AG09319 (cell line): Measurements from ENCODE around the gene CCNO.

- RRBS = no CpG with 5 or more reads among the region's 1 CpG
Observed at GRCh38 chr5:52897181-52897613, 92.0 kb upstream of the ITGA2 start.

DNA sequence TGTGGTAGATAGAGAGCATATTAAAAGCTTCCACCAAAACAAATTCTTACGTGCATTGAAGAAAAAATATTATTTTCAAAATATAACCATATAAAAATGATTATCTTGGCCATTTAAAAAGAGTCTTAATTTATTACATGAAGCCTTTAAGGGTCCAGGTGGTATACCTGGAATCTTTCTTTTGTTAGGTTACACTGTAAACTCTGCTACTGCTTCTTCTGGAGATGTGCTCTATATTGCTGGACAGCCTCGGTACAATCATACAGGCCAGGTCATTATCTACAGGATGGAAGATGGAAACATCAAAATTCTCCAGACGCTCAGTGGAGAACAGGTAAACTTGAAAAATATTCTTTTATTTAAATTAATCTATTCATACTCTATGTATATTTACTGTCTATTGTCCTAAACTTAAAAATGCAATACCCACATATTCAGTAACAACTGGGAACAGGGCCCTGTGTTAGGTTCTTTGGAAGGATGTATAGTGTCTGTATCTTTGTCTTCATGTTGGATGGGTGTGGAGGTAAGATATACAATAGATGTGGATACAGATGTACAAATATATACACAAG is 83.5 kb upstream of the ITGA2 start:
- RRBS = no CpG with 5 or more reads among the region's 3 CpGs

DNA sequence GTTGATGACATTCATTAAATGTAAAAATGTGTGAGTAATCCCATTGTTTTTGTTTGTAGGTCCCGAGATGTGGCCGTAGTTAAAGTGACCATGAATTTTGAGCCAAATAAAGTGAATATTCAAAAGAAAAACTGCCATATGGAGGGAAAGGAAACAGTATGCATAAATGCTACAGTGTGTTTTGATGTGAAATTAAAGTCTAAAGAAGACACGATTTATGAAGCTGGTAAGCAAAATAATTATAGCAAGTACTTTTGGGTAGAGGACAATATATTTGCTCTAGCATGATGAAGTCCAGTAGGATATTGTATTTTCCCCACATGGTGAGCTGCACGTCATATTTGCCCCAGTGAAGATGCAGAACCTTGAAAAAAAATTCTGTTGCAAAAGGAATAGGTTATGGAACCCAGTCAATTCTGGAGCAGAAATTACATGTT is 70.5 kb upstream of the ITGA2 start:
- RRBS = no CpG with 5 or more reads among the region's 4 CpGs

- RRBS = no CpG with 5 or more reads among the region's 13 CpGs
Observed at GRCh38 chr5:53482243-53482776, 1.9 kb downstream of the FST start.

GRCh38 chr5:54016288-54016992 is 293.9 kb downstream of the ARL15 start:
- RRBS = no CpG with 5 or more reads among the region's 6 CpGs

GRCh38 chr5:54303728-54304182 is 6.6 kb downstream of the ARL15 start:
- RRBS = no CpG with 5 or more reads among the region's 2 CpGs

DNA sequence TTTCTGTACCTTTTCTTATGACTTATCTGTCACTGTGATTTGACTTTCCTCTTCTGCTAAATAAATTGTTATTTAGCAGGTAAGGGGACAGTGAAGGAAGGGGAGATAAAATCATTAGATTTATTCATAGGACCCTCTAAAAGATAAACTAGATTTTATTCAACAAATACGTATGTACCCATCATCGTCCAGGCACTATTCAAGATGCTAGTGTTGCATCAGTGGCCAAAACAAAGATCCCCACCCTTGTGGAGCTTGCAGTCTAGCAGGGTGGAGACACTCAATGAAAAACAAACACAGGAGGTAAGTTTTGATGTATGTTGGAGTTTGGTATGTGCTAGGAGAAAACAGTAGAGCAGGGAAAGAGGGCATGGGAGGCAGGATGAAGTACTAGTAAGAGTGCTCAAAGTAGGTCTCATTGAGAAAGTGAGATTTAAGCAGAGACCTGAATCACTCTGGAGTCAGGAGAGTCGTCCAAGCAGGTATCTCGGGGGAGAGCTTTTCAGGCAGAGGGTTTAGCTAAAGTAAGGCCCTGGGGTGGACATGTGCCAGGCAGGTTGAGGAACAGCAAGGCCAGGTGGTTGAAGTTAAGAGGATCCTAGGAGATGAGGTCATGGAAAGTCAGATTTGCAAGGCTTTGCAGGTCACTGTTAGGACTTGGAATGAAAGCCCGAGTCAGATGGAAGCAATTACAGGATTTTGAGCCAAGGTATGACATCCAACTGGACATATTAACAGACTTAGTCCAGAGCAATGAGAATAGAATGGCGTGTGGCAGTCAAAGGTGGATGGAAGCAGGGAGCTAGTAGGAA is 9.1 kb downstream of the SNX18 start:
- RRBS = no CpG with 5 or more reads among the region's 6 CpGs

GRCh38 chr5:55233465-55234152 is at the start of gene CCNO:
Gene CCNO (minus strand): TSS chr5:55233608.
- RRBS = 2% methylated on average over 35 of the region's 70 CpGs

DNA sequence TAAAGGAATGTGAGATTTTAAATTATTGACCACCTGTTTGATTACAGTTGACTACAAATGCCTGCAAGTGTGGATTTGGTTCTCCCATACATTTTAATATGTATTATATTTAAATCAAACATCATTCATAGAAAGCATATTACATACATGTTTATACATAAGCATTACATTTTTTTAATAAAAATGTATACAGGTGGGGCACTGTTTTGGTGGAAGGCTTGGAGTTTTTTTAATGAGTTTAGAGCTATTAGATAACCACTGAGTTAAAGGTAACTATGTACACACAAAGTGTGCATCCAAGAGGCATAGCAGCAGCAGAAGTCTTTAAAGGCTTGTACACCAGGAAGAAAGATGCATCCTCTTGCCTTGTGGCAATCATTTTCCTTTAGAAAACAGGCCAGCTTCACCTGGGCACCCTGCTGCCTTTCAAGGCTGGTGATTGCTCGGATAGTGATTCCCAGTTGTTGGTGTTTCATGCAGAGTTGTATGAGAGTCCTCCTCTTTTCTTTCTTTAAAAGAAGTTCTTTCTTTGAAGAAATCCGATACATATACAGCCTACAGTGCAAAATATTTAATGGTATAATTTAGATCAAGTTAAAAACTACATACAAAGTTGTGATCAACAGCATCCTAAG is 109.9 kb downstream of the PLPP1 start:
- RRBS = no CpG with 5 or more reads among the region's 2 CpGs

- RRBS = no CpG with 5 or more reads among the region's 7 CpGs
Observed at GRCh38 chr5:55425597-55426304, 109.0 kb downstream of the PLPP1 start.

DNA sequence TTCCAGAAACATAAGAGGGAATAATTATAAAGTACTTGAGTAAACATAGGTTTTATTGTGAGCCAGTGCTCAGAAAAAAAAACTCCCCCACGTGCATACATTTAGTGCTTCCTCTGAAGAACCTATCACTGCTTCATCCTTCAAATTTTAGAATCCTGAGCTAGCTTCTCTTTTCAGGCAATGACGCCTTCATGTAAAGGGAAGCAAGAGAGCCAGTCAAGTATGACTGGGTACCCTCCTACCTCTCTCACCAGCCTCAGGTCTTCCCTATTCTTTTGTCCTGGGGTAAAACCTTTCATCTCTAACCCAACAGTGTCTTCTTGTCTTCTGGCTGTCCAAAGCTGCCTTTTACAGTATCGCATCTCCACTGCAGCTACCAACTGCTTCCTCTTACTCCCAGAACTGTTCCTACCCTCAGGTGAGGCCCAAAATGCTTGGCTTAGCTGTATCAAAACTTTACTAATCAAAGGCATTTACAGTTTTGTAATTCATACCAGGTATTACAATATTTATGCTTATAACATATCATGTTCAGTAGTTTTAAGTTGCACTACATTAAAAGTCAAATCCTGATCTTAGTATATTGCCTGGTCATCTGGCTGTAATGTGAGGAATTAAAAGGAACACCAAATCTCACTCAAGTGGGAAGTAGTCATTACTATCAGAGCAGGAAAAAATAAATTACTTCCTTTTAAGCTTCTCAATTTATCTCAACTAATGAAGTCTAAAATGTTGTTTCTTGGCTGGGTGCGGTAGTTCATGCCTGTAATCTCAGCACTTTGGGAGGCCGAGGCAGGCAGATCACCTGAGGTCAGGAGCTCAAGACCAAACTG is 31.8 kb downstream of the PLPP1 start:
- RRBS = no CpG with 5 or more reads among the region's 5 CpGs

GRCh38 chr5:55973056-55973515 is 21.7 kb downstream of the IL6ST start:
- RRBS = no CpG with 5 or more reads among the region's 5 CpGs

GRCh38 chr5:55995088-55995917 is 540 bp upstream of the IL6ST start:
- RRBS = no CpG with 5 or more reads among the region's 57 CpGs

DNA sequence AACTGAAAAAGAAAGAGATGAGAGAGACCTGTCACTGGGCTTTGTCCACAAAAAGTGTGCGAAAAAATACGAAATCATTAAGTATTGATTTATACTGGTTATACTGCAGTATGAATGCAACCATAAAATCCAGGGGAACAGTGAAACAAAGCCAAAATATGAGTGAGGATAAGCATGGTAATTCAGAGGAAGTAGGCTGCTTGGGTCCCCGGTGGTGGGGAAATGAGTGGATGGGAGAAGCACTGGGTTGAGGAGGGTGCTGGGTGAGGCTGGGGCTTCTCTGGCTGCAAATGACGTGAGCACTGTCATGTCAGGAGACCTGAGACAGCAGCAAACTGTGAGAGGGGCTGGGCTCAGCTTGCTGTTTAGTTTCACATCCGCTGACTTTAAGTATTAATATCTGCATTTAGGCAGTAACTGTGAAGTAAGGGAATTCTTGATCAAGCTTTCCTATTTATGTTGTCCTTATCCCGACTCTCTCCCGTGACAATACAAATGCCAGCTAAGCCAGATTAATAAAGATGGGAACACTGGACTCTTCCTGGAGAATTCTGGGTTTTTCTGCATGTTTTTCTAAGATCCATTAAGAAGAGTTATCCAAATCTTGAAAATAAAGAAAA is 179.9 kb upstream of the ANKRD55 start:
- RRBS = no CpG with 5 or more reads among the region's 7 CpGs

DNA sequence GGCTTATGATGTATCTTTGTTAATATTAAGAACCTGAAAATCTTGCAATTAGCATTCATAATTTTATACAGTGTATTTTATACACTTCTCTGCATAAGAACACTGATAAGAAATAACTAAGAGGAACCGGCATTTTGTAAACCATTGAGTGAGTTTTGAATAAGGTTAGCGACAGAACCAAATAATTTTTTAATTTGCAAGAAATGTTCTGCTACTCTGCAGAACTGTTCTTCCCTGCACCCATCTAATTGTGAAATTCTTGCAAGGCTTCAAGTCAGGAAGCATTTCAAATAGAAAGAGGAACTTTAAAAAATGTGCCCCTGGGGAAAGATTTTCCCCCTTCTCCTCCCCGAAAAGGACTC is 180.8 kb upstream of the ANKRD55 start:
- RRBS = no CpG with 5 or more reads among the region's 3 CpGs

DNA sequence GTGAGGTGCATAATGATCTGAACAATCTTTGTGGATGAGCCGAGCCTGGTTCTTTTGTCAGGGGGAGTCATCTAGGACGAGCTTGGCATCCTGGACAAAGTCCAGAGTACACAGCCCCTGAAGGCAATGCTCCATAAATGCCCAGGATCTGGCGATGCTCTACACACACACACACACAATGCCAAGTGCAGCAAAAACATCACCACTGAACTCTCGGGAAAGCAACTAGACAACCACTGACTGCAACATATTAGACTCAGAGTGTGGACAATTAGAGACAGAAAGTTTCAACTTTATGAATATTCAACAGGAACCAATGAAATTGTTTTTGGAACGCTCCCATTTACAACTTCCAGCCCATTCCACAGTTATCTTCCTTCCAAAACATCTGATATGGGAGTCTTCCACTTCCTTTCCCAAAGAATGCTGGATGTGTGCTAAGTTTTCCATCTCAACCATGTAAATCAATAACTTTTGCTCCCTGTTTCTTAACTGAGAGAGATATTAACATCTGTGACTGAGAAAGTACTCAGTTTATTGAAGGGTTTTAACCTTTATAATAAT is 227.6 kb upstream of the ANKRD55 start:
- RRBS = no CpG with 5 or more reads among the region's 5 CpGs

GRCh38 chr5:56481988-56482744 is 249.0 kb upstream of the ANKRD55 start:
- RRBS = no CpG with 5 or more reads among the region's 9 CpGs

GRCh38 chr5:57054694-57055253 is 102.9 kb upstream of the MIER3 start:
- RRBS = no CpG with 5 or more reads among the region's 3 CpGs

DNA sequence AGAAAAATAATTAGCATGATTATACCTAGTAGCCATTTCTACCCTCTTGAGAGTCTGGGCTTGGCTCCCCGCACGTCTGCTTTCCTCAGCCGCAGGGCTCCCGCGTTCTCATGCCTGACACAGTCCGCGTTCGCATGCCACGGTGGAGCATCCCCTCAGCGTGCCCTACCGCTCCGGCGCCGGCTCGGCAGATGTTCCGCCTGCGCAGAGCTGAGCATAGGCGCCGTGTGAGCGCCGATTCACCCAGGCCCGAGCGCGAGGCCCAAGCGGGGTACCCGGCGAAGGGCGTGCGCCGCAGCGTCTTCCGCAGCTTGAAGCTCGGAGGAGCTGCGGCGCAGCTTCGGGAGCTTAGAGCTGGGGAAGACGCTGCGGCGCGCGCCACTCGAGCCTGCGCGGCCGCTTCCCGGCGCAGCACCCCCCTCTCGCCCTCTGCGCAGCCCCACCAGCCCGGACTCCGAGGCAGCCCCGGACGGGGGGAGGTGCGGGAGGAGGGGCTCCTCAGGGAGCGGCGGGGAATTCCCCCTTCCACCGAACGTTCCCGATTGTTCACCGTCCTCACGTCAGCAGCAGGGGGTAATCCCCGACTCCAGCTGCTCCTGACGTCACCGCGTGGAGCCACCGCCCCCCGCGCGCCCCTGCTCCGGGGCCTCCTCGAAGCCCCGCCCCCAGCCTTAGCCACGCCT is 595 bp upstream of the GPBP1 start:
- RRBS = 2% methylated on average over 14 of the region's 73 CpGs